ENCODE measurements around the genes ERVW-1 and PON3.

- PRO-cap: no peak
These were observed 54.8 kb downstream of the AKAP9 start for GRCh38 chr7:91995363-91996031.

DNA sequence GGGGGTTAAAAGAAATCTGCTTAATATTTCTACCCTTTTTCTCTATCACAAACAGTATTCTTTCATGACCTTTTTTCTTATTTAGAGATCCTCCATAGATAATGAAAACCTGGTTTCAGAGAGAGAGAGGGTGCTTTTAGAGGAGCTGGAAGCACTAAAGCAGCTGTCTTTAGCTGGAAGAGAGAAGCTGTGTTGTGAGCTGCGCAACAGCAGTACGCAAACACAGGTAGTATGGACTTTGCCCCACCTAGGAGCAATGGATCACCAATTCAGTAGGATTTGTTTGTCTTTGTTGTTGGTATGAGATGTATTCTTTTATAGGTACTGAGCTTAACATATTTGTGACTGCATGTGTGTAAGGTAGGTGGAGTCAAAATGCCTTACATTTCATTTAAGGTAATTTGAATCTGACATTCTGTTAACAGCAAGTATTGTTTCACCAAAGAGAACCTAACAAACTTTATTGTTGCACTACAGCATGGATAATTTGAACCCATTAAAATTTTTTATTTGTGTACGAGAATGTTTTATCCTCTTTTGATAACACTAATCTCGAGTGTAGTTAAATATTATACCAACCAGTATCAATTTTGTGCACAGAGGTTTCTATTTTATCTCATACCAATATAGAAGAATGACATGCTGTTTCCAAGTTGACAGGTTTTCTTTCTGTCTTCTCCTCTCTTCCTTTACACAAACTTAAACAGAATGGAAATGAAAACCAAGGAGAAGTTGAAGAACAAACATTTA is 92.1 kb downstream of the CYP51A1 start:
- PRO-cap: bidirectional peak, plus-strand start at position 421 of the sequence, minus-strand start at position 156 of the sequence; unidirectional peak, plus-strand start at position 619 of the sequence

- PRO-cap: no peak
These were observed 49.1 kb downstream of the ANKIB1 start for GRCh38 chr7:92294633-92295490.

DNA sequence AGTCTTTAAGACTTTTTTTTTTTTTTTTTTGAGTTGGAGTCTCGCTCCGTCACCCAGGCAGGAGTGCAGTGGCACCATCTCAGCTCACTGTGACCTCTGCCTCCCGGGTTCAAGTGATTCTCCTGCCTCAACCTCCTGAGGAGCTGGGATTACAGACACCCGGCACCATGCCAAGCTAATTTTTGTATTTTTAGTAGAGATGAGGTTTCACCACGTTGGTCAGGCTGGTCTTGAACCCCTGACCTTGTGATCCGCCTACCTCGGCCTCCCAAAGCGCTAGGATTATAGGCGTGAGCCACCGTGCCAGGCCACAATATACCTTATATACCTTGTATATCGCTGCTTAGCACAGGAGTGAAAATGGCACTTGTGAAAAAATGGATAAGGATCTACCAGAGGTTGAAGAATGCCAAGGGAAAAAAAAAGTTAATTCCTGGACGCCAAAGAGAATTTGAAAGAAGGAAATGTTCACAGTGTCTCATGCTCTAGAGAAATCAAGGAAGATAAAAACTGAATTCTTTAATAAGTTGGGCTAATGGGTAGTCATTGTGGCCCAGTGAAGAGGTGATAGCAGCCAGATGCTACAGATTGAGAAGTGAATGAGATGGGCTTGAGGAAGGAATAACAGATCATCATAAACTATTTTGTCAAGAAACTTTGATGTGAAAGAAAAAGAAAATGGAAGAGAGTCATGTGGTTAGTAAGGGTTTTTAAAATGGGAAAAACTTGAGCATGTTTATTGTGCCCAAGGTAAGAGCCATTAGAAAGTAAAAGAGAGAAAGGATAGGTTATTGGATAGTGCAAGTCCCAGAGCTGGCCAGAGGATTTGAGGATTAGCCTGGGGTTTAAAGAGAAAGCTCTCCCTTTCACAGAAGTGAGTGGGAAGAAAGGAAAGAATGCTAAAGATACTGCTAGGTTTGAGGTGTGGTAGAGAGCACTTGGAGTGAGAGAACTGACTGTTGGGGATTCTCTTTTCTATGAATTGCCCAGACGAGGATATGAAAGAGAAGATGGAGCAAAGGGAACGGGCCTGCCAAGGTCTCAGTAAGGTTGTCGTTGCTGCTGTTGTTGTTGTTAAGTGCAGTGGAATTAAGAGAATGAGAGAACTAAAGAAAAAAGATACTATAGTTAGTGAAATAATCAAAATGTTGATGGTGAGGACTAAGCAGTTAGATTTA is 98.5 kb upstream of the GATAD1 start:
- PRO-cap: no peak

DNA sequence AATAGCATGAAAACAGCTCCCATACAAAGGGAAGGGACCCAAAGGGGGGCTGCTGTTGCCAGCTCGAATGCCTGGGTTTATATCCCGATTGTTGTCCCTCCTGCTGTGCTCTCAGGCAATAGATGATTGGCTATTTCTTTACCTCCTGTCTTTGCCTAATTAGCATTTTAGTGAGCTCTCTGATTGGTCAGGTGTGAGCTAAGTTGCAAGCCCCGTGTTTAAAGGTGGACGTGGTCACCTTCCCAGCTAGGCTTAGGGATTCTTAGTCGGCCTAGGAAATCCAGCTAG is at the start of gene ERVW-1:
Gene ERVW-1 (minus strand): TSS at position 54 of the 288 bp plus-strand sequence.
- PRO-cap: no peak

GRCh38 chr7:92611203-92612208 is 21.3 kb upstream of the FAM133B start:
- PRO-cap: no peak

GRCh38 chr7:92627975-92628274 is 37.7 kb upstream of the FAM133B start:
- PRO-cap: no peak

DNA sequence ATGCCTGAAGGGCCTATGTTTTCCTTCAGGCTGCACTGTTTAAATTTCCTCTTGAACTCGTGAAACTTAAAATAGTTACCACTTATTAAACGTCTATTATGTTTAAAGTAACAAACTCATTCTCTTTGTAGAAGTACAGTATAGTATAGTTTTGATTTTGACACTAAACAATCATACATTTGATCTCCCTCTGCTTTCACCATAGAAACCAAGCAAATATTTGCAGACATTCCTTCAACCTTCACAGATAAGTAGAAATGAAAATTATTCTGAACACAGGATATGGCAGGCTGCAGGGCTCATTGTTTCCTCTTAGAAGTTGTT is 92.7 kb upstream of the FAM133B start:
- PRO-cap: no peak

DNA sequence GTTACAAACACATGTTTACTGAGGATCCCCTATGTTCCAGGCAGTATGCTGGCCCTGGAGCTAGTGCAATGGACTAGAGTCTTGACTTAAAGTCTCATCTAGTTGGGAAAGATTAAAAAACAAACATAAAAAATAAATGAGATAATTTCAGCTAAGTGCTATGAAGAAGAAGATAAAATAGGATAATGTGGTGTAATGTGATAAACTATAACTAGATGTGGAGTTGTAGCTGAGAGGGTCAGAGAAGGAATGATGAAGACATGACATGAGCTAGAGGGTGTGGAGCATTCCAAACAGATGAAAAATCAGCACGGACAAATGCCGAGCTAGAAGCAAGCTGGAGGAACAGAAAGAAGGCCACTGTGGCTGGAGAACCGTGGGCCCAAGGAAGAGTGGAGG is 70.7 kb downstream of the CDK6 start:
- PRO-cap: no peak

DNA sequence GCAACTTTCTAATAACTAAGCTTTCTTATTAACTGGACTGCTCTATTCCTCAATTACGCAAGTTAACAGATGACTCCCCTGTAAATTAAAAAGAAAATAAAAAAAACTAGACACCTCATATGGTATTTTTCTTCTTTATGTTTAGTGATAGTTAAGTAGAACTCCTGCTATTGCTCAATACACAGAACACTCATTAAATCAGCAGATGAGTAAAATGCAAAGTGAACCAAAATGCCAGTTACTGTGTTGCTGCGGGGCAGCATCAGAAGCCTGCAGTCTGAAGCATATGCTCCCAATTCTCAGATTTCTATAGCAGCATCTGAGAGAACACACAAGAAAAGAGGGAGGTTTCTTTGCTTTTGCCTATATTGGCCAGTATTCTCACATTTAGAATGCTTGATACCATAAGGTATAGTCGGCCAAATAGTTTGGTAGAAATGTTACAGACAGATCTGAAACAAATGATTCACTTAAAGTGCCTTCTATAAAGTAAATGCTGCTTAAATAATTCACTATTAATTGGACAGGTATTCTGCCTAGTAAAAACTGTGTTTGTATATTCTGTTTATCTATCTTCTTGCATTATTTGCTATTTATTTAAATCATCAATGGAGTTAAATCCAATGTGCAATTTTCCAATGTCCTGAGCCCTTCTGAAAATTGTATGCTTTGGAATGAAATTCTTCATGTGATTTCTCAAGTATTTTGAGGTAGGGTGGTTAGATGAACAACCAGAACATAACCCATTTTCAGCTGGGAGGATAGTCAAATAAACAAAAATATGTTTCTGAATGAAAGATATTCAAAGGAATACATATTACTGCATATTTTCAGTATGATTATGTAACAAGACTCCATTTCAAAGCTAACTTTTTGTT is 28.1 kb downstream of the CDK6 start:
- PRO-cap: no peak

GRCh38 chr7:92809417-92810168 is 26.8 kb downstream of the CDK6 start:
- PRO-cap: bidirectional peak, plus-strand start at chr7:92809982, minus-strand start at chr7:92809836

GRCh38 chr7:92926281-92927060 is 90.1 kb upstream of the CDK6 start:
- PRO-cap: no peak

- PRO-cap: no peak
These were observed 23.2 kb downstream of the HEPACAM2 start for GRCh38 chr7:93202856-93203589.

DNA sequence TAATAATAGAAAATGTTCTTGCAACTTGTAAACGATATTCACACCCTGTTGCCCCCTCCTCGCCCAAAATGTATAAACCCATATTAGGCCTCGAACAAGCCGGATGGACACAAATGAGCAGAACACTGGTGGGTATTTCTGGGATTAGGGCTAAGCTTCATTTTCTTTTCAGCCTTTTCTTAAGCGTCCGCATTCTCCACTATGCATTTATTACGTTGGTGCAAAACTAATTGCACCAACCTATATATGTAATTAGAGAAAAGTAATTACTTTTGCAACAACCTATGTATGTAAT is 332 bp upstream of the GNG11 start:
- PRO-cap: no peak

- PRO-cap: no peak
These were observed 48.3 kb upstream of the BET1 start for GRCh38 chr7:94052491-94052831.

- PRO-cap: no peak
These were observed 193.2 kb upstream of the BET1 start for GRCh38 chr7:94197269-94197752.

DNA sequence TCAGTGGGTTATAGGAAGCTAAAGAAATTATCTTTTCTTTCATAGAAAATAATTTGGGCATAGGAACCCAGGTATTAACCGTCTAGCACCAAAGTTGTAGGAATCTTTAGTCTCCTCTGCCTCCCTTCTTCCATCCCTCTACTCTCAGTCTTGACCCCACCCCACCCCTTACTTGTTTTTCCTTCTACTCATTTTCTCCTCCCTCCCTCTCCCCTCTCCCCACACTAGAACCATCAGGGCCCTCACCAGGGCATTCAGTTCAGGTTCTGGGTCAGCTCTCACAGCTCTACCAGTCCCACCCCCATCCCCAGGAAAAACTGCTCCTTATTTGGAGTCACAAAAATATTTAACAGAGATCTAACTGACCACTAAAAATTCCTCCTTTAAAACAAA is 3.0 kb upstream of the COL1A2 start:
- PRO-cap: no peak

GRCh38 chr7:94419258-94419760 is 24.6 kb downstream of the COL1A2 start:
- PRO-cap: no peak

DNA sequence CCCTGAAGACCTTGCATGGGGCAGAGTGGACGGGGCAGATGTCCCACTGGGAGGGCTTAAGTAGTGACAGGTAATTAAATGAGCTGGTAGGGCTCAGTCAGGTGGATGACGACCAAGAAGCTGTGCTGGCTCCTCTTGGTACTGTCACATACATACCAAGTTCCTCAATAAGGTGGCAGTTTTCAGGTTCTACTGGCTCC is 1.8 kb downstream of the PON3 start:
- PRO-cap: unidirectional peak, plus-strand start at position 96 of the sequence

- PRO-cap: bidirectional peak, plus-strand start at chr7:95396249, minus-strand start at chr7:95396152; bidirectional peak, plus-strand start at chr7:95396497, minus-strand start at chr7:95396433
These were observed at the start of gene PON3 for GRCh38 chr7:95396061-95396618. PON3 (minus strand) TSS chr7:95396375.